Measurements from ENCODE around the genes MTA2, TAF6L, NXF1, PLAAT5 and MARK2.

DNA sequence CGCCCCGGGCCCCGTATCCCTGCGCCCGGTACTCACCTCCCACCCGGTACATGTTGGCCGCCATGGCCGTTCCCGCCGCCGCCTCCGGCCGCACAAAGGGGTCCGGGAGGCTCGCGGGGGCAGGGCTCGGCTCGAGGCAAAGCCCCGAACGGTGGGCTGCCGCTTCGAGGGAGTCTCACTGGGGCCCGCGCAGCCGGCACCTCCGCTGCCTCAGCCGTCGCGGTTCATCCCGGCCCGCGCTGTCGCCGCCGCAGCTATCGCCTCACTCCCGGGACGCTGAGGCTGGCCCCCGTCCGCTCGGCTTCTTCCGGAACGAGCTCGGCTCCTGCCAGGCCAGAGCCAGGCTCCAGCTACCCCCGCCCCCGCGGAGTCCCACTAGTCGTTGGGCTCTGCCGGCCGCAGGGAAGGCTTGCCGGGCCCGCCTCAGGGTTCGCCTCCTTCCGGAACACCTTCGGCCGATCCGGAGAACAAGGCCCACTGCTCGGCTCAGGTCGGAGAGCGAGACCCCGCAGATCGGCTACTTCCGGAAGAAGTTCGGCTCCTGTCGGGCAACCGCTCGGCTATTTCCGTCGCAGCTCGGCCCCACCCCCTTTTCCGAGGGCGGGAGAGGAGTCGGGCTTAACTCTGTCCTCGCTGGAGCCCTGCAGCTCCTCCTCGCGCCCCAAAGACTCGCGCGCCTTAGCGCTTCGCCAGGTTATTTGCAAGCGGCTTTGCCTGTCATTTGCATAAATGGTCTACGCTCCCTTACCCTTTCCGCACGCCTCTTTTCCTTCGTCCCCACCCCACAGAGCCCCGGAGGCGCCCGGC is at the start of gene MTA2:
MTA2 (minus strand) TSS at position 479 of the 807 bp plus-strand sequence.
- RRBS, 2 experiments = 1 to 2% methylated on average over 45 of the region's 89 CpGs

GRCh38 chr11:62664599-62665024 is 398 bp downstream of the C11orf98 start:
- RRBS, 2 experiments = 0% methylated on average over 3 of the region's 25 CpGs; no CpG with 5 or more reads in 1 of the 2 experiments

DNA sequence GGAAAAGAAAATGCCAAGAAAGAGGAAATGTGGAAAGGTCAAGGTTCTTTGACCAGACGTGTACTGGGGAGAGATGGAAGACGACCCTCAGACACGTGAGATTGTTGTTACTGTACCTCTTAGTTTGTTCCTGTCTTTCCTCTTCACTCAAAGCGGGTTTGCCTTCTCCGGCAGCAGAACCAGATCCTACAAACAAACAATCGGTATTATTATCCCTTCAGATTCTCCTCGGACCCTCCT is 730 bp downstream of the UBXN1 start:
- RRBS, 2 experiments = no CpG with 5 or more reads among the region's 7 CpGs

DNA sequence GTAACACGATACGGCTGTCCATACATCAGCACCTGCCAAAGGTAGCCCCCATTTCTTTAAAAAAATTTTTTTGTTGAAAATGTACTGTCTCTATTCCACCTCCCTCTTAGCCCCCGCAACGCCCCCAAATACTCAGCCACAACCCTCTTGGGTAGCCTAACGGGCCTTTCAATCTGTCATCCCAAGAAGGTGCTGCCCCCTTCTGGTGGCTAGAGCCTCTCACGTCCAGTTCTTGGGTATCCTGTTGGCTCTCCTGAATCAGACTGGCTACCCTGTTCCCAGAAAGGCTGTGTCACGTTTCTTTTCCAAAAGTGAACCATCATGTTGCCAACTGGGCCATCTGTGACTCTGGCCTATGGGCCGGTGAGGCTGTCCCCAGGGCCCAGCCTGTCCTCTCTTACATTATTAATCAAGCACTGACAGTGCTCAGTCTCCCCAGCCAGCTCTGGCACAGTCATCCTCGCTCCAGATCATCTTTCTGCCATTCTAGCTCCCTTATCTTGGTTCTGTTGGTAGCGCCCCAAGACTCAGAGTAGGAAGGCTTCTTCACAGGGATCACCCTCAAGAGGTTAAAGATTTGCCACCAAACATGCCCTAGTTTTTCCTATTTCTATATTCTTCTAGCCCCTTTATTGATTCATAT is 5.5 kb upstream of the LRRN4CL start:
- RRBS, 2 experiments = no CpG with 5 or more reads among the region's 10 CpGs

DNA sequence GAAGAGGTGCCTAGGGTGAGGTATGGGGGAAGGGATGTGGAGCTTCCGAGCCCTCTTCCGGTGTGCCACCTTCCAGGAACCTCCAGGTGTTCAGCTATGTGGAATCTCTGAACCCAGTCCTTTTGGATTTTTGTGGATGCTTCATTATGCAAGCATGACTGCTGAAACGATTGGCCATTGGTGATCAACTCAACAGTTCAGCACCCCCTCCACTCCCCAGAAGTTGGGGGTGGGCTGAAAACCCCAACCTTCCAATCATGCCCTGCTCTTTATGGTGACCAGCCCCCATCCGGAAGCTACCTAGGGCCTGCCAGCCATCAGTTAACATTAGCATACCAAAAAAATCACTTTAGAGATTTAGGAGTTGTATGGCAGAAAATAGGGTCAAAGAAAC is 3.5 kb upstream of the POLR2G start:
- RRBS, 2 experiments = no CpG with 5 or more reads among the region's 4 CpGs

DNA sequence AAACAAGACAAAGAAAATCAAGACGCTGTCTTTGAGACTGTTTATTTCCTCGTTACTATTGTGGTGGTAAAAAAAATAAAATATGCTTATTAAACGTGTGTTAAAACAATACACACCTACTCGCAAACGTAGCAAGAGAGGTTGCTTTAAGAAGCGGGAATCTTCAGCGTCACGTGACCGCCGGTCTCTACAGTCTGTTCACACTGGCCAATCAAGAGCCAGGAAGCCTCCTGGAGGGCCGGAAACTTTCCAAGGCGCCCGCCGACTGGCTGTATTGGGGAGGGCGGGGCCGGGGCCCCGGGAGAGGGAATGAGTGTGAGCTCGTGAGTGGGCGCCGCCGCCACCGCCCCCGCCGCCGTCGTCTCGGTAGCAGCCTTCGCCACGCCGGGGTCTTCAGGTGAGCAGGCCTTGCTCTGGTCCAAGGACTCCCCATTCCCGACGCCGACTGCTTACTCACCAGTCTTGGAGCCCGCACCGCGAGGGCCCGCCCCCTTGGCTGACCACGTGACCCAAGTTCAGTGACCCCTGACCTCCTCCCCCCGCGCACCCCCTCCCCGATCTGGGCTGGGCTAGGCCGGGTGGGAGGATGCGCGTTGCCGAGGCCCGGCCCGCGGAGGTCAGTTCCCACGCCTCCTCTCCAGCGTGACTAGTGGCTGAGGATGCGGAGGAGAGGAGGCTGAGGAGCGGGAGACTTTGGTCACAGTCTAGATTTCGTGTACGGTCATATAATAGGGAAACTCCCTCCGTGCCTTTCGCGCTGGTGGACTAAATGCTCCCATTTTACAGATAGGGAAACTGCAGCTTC is at the start of gene TAF6L:
TAF6L (plus strand) TSS at position 303 of the 805 bp plus-strand sequence.
- RRBS, 2 experiments = under 1 to 1% methylated on average over 17 of the region's 57 CpGs

GRCh38 chr11:62805301-62806536 is at the start of gene NXF1:
Gene NXF1 (minus strand): TSS chr11:62805440.
- RRBS, 2 experiments = under 1 to 1% methylated on average over 22 of the region's 69 CpGs

DNA sequence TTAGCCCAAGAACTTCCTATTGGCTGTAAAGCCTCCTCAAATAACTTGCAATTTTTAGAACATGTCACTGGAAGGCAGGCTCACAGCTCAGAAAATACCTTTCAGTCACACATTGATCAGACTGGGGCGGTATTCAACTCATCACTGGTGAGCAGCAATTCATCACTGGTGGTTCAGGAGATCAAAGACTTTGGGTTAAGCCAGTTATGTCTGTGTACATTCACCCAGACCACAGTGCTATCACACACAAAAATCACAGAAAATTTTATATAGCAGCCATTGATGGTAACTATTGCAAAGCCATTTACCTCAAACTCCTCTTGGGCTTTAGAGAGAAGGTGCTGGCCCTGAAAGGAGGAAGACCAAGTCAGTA is 13.8 kb upstream of the WDR74 start:
- RRBS, 2 experiments = no CpG with 5 or more reads among the region's 1 CpG

DNA sequence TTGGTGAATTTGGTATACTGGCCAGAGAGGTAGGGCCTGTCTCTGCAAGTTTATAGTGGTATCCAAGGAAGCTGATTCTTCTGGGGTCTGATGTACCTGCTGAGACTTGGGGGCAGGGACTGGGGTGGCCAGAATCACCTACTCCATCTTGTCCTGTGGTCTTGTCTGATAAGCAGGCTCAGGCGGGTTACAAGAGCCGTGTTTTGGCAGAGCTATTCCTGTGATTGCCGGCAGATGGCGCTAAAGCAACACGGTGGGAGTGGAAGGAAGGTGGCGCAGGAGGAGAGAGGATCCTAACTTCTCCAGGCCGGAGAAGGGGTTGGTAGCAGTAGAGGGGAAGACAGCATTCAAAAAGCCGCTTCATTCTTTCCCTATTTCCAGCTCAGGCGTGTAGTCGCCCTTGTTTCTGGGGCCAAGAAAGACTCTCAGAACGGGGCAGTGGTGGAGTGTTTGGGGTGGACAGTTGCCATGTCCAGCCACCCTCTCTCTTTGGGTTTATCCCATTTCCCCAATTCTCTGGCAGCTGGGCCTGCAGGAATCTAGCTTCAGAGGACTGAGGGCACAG is 15.2 kb downstream of the CHRM1 start:
- RRBS, 2 experiments = 3 to 4% methylated on average over 5 of the region's 11 CpGs

DNA sequence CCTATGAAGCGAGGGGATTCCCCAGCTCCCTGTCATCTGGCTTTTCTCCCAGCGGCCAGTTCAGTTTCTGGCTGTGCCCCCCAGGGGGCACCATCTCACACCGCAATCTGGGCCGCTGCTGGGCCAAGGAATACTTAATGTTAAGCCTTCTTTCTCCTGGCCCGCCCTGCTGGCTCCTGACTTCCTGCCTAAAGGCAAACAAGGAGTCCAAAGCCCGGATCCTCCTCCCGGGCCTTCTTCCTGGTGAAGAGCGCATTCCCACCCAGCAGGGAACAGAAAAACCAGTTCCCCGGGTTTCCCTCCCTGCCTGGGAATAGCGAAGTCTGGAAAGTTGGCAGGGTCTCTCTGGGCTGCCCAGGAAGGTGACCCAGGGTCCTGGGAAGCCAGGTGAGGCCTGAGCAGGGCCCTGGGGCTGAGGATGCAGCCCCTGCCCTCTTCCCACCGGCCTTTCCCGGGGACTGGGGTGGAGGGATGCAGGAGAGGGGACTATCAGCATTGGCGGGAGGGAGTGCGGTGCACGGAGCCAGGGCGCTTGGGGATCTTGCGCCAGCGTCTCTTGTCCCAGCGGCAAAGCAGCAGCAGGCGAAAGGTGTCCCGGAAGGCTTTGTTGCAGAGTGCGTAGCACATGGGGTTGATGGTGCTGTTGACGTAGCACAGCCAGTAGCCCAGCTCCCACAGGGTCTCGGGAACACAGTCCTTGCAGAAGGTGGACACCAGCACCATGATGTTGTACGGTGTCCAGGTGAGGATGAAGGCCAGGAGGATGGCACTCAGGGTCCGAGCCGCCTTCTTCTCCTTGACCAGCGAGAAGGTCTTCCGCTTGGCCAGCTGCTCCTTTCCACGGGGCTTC is 11.7 kb downstream of the CHRM1 start:
- RRBS, 2 experiments = 2 to 4% methylated on average over 3 of the region's 30 CpGs

- RRBS, 2 experiments = no CpG with 5 or more reads among the region's 2 CpGs
Measured at GRCh38 chr11:63001088-63001336, 14.6 kb downstream of the SLC22A8 start.

DNA sequence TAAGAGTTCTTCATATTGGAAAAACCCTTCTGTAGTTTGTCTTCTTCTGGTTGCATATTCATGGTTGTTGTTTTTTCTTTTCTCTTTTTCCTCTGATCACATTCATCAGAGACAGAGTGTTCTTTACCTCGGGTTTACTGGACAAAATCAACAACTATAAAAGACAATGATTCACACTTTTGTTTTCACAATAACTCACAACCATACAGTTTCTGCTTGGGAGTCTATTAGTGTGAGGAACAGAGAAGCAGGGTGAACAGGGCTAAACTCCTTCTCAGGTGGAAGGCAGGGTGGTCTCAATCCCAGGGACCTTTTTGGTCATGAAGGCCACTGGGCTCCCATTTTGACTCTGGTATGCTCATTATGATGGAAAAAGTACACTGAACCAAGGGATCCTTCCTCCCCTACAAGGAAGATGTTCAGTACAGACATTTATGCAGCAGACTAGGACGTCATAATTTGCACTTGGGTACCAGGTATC is 2.7 kb upstream of the SLC22A25 start:
- RRBS, 2 experiments = no CpG with 5 or more reads among the region's 2 CpGs

- RRBS, 2 experiments = 84 to 93% methylated on average over 6 of the region's 82 CpGs
Measured at GRCh38 chr11:63490166-63491455, at the start of gene PLAAT5. Gene PLAAT5 (minus strand): TSS chr11:63491167.

DNA sequence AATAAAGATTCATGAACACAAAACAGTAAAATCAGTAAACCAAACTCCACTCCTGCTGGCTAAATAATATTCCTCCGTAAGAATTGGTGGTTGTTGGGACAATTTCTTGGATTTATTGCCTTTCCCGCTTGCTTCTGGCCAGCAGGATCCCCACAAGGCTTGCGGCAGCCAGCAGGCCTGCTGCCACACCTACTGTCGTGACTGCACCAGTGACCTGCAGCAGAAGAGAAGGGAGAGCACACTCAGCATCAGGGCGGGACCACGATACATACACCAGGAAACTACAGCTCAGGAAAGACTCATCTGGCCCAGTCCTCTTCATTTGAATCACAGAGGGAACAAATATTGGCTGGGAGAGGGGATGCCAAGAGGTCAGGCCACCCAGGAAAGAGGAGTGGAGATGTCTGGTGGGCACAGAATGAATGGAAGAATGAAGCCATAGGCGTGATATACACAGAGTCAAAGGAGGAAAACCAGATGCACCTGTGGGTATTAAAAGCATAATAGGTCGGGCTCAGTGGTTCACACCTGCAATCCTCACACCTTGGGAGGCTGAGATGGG is 10.2 kb downstream of the PLAAT2 start:
- RRBS, 2 experiments = no CpG with 5 or more reads among the region's 8 CpGs

DNA sequence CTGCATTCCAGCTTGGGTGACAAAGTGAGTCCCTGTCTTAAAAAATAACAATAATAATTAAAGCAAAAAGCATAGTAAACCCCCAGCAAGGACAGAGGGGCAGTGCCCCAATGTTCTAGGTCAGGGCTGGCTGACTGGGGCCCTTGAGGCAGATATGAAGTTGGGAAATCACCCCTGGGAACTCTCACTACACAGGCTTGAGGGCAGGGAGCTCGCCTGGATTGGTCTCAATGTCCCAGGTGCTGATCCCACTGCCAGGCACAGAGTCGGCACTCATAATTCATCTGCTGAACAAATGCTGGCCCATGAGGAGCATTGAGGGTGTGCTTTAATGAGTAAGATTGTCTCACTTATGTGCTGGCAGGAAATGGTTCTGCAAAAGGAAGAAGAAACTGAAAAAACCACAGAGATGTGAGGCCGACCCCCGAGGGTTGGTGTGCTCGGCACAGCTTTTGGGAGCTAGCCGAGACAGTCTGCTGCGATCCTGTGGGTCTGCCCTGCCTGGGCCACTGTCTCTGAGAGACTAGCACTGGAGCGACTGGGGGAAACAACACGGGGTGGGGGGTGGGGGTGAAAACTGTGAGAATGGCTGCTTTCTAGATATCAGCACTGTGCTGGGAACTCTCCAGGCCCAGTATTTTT is 9.4 kb downstream of the PLAAT2 start:
- RRBS, 2 experiments = no CpG with 5 or more reads among the region's 9 CpGs

DNA sequence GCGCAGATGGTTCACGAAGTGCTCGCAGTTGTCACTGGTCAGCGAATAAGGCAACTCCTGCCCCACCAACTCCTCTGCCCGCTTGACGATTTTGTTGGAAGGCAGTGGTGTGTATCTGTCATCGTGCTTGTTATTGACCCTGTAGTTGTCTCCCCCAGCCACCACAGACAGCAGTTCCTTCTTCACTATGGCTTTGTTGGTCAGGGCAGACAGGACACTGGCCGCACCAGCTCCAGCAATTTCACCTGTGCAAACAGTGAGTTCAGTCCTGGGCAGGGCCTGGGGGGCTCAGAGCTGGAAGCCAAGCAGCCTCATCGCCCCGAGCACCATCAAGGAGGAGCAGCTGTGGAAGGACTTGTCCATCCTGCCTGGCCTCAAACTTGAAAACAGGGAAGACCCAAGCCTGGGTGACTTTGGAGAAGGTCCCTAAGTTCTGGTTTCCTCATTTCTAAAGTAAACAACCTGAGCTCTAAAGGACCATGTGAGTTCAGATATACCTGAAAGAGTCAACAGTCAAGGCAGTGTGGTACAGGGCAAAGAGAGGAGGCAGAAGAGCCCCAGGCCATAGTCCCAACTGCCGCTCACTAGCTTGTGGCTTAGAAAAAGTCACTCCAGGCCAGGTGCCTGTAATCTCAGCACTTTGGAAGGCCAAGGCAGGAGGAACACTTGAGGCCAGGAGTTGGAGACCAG is 4.6 kb downstream of the PLAAT2 start:
- RRBS, 2 experiments = no CpG with 5 or more reads among the region's 11 CpGs

GRCh38 chr11:63569738-63570697 is 6.8 kb upstream of the PLAAT2 start:
- RRBS, 2 experiments = no CpG with 5 or more reads among the region's 3 CpGs

- RRBS, 2 experiments = no CpG with 5 or more reads among the region's 7 CpGs
Measured at GRCh38 chr11:63609572-63610085, 4.6 kb downstream of the PLAAT3 start.

DNA sequence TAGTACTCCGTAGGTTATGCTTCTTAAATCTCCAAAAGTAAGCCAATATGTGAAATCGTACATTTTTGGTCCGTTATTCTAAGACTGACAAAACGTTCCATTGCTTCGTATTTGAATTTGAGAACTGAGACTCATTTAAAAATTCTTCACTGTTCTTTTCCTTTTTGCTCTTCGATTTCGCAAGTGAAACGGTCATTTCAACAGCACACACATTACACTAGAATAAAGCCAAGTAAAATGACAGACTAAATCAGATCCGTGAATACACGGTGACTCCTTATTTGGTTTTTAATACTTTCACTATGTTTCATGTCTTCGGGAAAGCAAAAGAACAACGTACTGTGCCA is 907 bp downstream of the ATL3 start:
- RRBS, 2 experiments = no CpG with 5 or more reads among the region's 12 CpGs

DNA sequence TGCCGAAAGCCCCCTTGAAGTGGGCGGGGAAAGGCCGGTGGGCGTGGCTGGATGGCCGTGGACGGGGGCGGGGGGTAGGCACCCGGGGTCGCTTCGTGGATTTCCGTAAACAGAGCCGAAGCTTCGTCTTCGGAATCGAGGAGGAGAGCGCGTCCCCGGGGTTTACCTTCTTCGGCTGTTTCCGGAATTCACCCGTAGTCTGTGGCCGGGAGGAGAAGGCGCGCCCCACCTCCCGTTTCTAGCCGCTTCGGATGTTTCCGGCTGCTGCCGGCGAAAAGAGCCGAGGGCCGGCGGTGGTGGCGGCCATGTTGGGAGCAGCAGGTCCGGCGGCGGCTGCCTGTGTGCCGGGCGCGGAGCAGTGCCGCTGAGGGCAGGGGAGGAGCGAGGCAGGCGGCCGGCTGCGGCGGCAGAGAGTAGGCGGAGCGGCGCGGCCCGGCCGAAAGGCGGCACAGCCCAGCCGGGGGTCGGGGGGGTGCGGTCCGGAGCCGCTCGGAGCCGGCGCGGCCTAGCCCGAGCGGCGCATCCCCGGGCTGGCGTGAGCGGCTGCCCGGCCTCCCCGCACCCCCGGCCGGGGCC is at the start of gene MARK2:
MARK2 (plus strand) TSS at position 290 of the 576 bp plus-strand sequence.
- RRBS, 2 experiments = 1 to 2% methylated on average over 40 of the region's 72 CpGs